Ureter (tissue), 1 donor: ENCODE measurements around a stretch of chr9.

DNA sequence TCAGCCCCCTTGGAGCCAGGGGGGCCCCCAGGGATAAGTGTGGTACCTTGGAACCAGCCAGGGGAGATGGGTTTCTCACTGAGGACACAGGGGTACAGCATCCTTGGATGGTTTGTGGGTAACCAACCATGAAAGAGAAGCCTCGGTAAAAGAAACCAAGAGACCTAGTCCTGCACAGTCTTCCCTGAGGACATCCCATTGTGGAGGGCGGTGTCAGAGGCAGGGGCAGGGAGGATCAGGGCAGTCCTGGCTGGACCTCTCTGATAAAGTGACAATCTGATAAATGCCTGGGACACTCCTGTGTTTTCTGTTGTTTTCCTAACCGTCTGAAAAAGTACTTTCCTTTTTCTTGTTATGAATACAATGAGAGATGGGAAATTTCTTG is 102.2 kb downstream of the SUSD1 start:
- PRO-cap, result no peak

DNA sequence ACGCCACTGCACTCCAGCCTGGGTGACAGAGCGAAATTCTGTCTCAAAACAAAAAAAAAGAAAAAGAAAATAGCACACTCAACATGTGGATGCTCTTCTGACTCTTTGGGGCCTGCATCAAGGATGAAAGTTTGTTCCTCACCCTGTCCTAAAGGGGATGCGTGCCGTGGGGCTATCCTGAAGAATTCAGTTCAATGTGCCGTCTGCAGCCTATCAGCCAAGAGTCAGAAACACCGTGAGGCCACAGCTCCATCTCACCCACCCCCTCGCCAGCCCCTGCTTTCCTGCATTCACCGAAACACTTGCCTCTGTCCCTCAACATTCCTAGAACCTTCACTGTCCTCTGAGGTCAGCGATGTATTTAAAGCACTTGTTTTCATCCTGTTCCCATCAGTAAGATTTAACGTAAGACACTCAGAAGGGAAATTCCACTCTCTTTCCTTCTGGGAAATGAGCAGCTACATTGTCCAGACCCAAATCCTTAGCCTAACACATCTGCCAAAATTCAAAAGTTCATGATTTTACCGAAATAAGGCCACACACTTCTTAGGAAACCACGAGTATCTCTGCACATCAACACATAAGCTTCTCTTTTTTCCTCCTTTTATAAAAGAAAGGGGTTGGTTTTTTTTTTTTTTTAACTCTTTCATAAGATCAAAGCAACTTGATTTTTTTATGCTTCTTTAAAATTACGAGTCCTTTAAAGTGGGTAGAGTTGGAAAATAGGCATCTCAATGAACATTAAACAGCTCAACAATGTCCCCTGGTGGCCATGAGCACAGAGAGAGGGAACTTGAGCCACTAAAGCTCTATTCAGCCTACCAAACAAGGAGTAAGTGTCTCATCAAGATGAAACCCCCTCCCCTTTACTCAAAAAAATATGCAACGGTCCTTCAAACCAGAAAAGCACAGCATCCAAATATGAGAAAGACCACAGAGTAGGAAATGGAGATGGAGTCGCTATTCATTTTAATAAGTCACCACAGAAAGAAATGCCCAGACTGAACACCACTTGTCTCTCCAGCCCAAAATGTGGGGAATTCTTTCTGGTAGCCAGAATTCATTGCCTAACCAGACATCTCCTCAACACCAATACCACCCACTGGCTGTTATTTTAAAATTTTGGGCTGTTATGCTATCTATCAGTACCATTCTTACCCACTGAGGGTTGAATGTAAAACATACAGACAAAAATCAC is 100.5 kb downstream of the SUSD1 start:
- PRO-cap, result no peak

DNA sequence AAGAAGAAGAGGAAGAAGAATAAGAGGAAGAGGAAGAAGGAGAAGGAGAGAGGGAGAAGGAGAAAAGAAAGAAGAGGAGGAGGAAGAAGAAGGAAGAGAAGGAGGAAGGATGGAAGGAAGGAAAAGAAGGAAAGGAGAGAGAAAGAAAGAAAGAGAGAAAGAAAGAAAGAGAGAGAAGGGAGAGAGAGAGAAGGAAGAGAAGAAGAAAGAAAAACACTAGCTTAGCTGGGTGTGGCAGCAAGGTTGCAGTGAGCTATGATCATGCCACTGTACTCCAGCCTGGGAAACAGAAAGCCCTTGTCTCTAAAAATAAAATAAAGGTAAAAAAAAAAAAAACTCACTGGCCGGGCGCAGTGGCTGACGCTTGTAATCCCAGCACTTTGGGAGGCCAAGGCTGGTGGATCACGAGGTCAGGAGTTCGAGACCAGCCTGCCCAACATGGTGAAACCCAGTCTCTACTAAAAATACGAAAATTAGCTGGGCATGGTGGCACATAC is 19.2 kb downstream of the SUSD1 start:
- PRO-cap, result no peak

DNA sequence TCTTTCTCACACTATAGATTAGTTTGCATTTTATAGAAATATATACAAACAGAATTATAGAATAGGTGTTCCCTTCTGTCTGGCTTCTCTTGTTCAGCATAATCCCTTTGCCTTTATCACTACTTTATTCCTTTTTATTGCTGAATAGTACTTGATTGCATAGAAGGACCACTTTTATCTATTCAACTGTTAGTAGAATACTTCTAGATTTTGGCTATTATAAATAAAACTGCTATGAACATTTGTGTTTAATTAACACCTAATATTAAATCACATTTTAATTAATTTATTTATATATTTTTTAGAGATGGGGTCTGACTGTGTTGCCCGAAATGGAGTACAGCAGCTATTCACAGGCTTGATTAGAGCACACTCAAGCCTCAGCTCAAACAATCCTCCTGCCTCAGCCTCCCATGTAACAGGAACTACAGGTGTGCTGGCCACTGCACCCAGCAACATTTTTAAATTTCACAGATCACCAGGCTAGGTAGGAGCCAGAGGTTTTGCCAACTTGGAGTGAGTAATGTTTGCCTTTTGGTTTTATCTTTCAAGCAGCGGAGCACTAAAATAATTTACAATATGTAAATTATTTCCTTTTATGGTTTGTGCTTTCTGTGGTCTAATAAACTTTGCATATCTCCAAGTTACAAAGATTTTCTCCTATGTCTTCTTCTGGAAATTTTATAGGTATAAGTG is 66.9 kb upstream of the SUSD1 start:
- PRO-cap, result no peak

- PRO-cap, result bidirectional peak, plus-strand start at chr9:112333111, minus-strand start at chr9:112333029
Measured at GRCh38 chr9:112332799-112333214, 612 bp downstream of the PTBP3 start.

- PRO-cap, result unidirectional peak, minus-strand start at chr9:112334644
Measured at GRCh38 chr9:112334316-112335049, 1.1 kb upstream of the PTBP3 start.

DNA sequence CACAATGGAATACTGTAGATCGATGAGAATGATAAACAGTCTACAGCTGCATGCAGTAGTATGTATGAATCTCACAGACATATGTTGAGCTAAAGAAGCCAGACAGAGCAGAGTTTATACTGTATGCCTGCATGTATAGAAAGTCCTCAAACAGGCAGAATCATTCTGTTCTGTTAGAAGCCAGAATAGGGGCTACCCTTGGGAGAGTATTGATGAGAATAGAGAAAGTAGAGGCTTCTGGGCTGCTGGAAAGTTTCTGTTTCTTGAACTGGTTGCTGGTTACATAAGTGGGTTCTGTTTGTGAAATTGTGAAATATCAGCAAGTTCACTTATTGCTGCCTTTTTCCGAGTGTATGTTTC is 9.6 kb downstream of the KIAA1958 start:
- PRO-cap, result no peak

- PRO-cap, result no peak
Measured at GRCh38 chr9:112746887-112747730, 3.5 kb upstream of the SNX30 start.

- PRO-cap, result no peak
Measured at GRCh38 chr9:112764757-112765339, 14.3 kb downstream of the SNX30 start.

DNA sequence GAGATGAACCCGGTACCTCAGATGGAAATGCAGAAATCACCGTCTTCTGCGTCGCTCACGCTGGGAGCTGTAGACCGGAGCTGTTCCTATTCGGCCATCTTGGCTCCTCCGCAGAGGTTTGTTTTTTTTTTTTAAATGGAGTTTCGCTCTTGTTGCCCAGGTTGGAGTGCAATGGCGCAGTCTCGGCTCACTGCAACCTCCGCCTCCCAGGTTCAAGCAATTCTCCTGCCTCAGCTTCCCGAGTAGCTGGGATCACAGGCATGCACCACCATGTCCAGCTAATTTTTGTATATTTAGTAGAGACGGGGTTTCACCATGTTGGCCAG is 53.5 kb downstream of the SNX30 start:
- PRO-cap, result no peak

- PRO-cap, result no peak
Measured at GRCh38 chr9:112836270-112836785, 54.3 kb downstream of the SLC46A2 start.

GRCh38 chr9:113154331-113154923 is 3.6 kb downstream of the SLC31A2 start:
- PRO-cap, result no peak

GRCh38 chr9:113238742-113239402 is 17.5 kb downstream of the SLC31A1 start:
- PRO-cap, result no peak

GRCh38 chr9:113369713-113370520 is 6.9 kb downstream of the HDHD3 start:
- PRO-cap, result no peak

GRCh38 chr9:113492139-113492830 is 28.8 kb downstream of the RGS3 start:
- PRO-cap, result no peak

- PRO-cap, result no peak
Measured at GRCh38 chr9:113558953-113559700, 95.6 kb downstream of the RGS3 start.

GRCh38 chr9:113573393-113573842 is 109.9 kb downstream of the RGS3 start:
- PRO-cap, result no peak

DNA sequence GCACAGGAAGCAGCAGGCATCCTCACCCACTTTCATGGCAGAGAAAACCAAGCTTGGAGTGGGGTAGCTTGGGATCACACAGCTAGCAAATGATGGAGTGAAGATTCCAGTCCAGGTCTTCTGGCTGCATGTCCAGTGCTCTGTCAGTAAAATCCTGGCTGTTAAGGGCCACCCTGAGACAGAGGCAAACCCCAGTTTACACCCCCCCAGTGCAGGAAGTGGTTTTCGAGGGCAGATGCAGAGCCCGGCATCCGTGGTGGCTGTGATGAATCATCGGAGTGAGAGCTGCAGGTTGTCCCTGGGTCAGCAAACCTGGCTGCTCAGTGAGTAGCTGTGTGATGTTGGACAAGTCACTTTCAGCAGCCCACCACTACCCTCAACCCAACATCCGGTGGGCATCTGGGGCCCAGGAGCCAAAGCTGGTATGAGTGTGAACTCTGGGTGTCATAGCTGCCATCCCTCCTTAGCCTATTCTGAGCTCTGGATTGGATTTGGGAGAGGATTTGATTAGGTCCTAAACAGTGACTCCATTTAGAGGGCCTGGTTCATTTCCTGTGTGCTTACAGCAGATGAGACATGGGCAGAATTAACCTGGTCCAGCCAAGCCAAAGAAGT is 115.5 kb downstream of the RGS3 start:
- PRO-cap, result no peak

- PRO-cap, result no peak
Measured at GRCh38 chr9:113588820-113589864, 125.6 kb downstream of the RGS3 start.

DNA sequence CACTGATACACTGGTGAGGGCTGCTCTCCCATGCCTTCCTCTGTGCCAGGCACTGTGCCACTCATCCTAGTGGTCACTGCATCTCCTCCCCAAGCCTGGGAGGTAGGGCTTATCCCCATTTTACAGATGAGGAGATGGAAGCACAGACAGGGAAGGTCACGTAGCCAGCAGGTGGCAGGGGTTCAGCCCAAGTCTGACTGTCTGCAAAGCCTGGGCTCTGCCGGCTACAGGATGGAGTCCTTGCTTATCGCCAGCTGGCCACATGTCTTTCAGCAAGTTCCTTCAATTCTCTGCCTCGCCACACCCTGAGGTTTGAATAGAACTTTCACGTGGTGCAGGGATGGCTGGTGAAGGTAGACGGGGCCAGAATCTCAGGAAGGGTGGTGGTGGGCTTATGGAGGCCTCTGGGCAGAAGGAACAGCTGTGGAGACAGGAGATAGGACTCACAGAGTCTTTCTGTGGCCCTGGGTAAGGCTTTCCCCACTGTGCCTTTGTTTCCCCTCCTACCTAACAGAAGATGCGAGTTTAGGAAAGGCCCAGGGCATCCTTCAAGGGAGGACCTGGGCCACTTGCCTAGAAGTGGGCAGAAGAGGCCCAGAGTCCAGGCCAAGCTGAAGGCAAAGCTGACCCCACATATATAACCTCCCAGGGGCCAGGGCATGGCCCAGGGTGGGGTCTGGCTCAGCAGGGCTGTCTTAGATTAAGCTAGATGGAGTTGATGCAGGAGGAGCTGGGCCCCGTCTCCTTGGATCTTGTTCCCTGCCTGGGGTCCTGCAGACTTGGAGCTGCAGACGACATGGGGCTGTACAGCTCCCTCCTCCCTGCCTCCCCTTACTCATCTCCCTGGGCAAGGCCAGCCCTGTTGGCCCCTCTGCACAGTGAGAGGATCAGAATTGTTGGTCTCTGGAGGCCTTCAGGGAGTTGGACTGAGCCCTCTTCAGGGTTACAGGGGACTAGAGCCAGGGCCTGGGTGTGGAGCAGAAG is 134.6 kb downstream of the RGS3 start:
- PRO-cap, result no peak